Frontal cortex (tissue), 2 donors: Measurements from ENCODE around the genes PDHA1, PTCHD1 and MAGEB5.

DNA sequence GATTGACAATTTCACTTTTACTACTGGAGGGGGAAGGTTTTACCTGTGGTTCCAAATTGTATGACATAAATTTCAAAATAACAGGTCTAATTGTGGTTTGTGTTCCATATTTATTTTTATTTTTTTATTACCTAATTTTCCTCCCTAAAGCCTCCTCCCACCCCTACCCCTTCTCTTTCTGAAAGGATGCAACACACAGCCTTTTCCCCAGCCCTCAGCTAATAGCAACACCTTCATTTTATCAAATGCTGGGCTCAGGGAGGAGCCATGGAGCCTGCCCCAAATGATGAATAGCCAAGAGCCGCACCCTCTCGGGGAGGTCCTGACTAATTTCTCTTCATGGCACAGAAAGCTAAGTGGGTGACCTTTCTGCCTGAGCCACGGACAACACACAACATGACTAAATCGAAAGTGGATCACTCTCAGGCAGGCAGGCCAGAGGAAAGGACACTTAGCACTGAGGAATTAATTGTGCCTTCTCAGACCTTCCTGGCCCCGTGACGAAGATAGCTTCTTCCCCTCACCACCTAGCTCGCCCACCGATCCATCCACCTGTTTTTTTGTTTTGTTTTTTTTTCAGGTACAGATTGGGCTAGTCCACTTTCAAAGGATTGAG is 165.0 kb upstream of the RAI2 start:
- RAMPAGE, long total RNA: no peak

GRCh38 chrX:18674400-18674819 is 2.5 kb upstream of the RS1 start:
- RAMPAGE, long total RNA: no peak

- RAMPAGE, long total RNA: no peak
Measured at GRCh38 chrX:19343515-19344423, at the start of gene PDHA1. TSS of gene PDHA1 (plus strand) at chrX:19343927.

DNA sequence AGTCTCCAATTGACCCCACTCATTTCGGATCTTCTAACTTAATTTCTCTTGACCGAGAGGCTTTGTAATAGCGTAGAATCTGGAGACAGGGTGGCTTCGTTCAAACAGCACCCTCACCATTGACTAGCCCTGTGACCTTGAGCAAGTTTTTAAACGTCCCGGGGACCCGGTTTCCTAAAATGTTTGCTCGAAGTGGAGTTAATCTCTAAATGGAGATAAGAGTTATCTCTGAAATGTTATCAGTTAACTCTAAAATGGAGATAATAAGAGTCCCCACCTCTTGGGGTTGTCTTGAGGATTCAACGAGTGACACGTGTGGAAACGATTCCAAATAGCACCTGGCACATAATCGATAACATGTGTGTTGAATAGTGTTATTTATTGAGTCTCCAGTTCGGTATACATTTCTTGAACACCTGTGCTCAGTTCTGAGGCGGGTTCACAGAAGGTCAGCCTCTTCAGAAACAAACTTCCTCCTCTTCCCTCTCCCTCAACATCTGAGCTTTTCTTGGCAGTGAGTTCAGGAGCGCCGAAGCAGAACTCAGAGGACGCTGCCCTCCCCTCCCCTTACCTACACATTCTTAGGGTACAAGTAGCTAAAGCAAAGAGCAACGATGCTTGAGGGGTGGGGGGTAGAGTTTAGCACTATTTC is 823 bp downstream of the PDHA1 start:
- RAMPAGE, long total RNA: no peak

- RAMPAGE, long total RNA: no peak
Measured at GRCh38 chrX:19487851-19488247, 27.5 kb downstream of the MAP3K15 start.

DNA sequence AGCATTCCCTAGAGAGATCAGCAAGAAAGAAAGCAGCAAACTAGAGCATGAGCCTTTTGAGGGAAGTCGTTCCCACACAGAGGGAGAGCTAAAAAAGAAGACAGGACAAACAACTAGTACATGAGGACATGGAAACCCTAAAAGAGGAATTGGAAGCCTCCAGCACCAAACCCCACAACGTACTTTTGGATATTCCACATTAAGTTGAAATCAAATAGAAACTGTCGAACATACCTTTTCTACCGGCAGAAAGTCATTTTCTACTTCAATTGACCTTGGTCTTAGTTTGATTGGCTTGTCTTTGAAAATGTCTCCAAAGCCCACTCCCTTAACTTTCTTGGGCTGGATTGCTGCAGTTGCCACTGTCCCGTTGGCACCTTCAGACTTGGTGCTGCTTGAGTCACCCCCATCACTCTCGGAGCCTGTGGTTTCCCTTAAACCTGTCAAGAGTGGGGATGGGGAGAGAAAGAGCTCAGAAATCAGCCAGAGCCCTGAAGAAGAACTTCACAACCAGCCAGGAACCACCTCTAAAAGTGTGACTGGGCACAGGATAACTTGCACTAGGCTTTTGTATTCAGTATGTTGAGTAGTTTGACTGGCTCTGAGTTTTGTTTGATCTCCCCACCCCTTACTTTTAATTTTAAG is 168.4 kb upstream of the MAP3K15 start:
- RAMPAGE, long total RNA: no peak

- RAMPAGE, long total RNA: no peak
Measured at GRCh38 chrX:19792588-19792956, 94.8 kb downstream of the SH3KBP1 start.

- RAMPAGE, long total RNA: no peak
Measured at GRCh38 chrX:19874908-19875495, 12.4 kb downstream of the SH3KBP1 start.

GRCh38 chrX:19886900-19887402 is 449 bp downstream of the SH3KBP1 start:
- RAMPAGE, long total RNA: no peak

DNA sequence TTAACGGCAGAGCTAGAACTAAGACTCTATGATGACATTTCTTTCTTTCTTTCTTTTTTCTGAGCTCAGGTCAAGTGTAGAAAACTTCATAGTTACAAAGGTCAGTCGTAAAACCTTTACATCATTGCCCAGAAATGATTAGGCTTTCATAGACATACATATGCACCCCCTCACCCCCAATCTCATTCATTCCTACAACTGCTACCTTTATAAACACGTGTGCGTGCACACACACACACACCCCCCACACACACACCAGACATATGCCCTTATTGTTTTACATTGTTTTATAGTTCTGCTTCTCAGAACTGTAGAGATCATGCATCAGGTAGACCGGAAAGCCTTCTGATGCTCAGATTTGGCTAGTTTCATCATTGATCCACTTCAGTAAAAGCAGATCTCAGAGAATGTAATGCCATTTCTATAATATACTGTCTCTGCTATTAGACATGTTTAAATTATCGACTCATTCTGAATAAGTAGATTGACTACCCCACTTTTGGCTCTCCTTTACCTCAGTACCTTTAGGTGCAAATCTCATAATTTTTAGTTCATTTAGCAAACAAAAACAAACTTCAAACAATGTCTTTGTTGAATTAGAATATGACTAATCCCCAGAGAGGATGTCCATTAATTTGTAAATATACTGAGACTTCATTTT is 5.5 kb downstream of the EIF1AX start:
- RAMPAGE, long total RNA: no peak

DNA sequence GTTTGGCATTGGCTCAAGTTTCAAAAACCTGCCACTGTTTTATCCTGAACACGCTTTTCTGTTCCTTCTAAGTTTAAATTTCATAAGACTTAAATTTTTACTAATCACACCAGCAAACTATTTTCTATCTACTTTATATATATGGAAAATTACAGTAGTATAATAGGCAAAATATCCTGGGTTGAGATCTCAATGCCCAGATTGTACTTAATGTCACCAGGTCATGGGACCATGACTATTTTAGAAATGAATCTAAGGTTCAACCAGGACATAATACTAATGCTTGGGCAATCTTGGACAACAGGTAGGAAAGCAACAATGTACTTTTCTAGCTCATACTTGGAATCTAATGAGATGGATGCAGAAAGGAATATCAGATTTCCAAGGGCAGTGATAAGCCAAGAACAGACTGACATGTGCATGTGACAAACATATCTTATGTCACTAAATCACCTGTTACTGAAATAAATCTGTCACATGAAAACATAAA is 51.2 kb downstream of the RPS6KA3 start:
- RAMPAGE, long total RNA: no peak

DNA sequence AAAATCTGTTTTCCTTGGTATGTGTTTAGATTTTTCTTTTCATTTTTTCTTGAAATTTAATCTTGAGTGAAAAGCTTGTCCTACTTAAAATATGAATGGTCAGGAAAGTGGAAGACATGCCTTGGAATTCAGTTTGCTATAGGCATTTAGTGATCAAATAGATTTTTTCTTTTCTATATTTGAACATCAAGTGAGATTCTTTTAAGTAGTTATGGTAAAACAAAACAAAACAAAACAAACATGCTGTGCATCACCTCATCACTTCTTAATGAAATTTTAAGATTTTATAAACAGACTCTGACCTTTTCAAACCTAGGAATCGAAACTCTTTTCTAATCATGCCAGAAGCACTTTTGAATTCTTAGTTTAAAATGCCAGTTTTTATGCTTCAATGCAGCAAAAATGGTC is 62.8 kb downstream of the CNKSR2 start:
- RAMPAGE, long total RNA: no peak

DNA sequence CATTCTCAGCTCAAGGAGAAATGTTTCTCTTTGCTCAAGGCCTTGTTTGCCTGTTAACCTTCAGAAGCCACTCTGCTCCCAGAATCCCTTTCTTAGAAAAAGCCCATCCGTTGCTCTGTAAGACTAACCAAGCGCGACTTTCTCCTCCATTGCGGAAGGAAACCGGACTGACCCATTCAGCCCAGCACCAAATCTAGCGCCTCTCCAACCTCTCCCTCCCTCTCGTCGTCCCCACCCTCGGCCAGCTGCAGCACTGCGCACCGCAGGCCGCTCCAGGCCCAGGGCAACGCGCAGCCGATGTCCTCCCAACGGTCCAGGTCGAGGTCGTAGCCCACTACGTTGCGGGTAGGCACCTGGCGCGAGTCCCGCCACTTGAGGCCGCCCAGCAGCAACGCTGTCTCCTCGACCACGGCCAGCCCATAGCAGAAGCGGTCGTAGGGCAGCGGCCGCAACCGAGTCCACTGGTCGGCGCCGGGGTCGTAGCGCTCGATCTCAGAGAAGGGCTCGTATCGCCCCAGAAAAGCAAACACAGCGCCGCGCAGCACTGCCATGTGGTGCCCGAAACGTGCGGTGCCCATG is 2.4 kb downstream of the KLHL34 start:
- RAMPAGE, long total RNA: no peak

- RAMPAGE, long total RNA: no peak
Measured at GRCh38 chrX:23334617-23335148, at the start of gene PTCHD1. TSS of gene PTCHD1 (plus strand) at chrX:23334849.

DNA sequence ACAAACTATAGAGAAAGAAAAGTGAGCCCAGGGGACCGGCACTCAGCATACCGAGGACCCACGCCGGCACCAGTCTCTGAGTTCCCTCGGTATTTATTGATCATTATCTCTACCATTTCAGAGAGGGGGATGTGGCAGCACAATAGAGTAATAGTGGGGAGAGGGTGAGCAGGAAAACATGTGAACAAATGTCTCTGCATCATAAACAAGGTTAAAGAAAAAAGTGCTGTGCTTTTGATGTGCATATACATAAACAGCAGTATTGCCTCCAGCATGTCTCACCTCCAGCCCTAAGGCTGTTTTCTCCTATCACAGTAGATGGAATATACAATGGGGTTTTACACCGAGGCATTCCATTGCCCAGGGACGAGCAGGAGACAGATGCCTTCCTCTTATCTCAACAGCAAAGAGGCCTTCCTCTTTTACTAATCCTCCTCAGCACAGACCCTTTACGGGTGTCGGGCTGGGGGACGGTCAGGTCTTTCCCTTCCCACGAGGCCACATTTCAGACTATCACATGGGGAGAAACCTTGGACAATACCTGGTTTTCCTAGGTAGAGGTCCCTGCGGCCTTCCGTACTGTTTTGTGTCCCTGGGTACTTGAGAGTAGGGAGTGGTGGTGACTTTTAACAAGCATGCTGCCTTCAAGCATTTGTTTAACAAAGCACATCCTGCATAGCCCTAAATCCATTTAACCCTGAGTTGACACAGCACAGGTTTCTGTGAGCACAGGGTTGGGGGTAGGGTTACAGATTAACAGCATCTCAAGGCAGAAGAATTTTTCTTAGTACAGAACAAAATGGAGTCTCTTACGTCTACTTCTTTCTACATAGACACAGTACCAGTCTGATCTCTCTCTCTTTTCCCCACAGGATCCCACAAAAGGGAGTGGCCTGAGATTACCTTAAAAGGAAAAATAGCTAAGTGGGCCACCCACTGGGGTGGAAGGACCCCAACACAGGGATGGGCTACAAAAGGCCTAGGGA is 7.0 kb upstream of the PRDX4 start:
- RAMPAGE, long total RNA: no peak

GRCh38 chrX:23787077-23787400 is 4.1 kb downstream of the SAT1 start:
- RAMPAGE, long total RNA: no peak

GRCh38 chrX:23871794-23872200 is 35.9 kb downstream of the APOO start:
- RAMPAGE, long total RNA: no peak

DNA sequence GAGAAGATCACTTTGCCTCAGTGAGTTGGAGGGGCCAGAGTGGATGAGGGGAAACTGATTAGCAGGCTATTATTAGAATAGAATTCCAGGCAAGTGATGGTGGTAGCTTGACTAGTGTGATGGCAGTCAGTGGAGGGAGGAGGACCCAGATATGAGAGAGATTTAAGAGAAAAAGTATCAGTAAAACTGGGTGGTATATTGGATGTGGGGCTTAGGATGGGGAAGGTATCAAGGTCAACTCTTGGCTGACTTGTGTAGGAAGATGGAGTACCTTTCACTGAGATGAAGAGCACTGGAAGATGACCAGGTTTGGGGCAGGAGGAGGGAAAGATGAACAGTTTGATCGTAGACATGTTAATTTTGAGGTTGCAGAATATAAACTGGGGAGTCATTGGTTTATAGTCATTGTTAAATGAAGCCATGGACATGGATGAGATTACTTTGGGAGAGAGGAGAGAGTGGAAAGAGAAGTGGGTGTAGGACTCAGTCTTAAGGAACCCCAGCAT is 69.4 kb downstream of the POLA1 start:
- RAMPAGE, long total RNA: no peak

DNA sequence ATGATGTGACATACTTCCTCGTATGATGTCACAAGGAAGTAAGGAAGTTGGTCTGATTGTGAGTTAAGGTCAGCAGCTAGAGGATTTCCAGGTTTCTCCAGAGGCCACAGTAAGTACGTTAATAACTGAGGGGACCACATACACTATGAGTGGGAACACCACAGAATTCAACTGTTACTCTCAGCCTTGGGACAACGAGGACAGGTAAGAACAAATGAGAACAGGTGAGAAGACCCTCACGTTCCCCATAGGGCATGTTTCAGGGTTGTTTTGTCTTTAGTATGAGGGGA is at the start of gene MAGEB5:
MAGEB5 (plus strand) TSS at position 175 of the 290 bp plus-strand sequence.
- RAMPAGE, long total RNA: no peak

GRCh38 chrX:27565882-27566770 is 24.0 kb upstream of the DCAF8L2 start:
- RAMPAGE, long total RNA: no peak